Kidney epithelial cell (primary cell): Measurements from ENCODE around the gene DCN.

DNA sequence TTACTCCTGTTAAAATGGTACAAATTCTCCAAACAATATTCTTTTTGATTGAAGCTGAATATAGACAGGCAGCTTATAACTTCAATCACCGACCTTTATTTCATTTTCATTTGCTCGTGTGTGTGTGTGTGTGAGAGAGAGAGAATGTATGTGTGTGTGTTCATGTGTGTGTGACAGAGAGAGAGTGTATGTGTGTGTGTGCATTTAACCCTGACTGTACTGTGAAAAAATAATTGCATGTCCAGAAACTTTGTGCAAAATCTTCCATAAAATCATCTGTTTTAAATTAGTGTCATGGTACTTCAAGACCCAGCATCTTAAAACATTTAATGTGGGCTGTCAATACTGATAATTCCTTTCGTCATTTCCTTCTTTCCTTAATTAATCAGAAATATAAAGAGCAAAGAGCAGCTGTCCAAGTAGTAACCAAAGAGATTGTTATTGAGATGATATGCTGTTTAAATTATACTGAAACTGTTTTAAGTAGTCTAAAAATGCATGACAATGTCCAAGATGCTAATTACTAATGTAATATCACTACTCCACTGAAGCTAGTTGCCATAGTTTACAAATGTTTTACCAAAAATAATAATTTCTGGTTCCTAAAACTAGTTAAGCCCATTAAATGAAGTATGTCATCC is 1.5 kb downstream of the DCN start:
- RAMPAGE, long total RNA: no peak
- RRBS: no CpG with 5 or more reads among the region's 3 CpGs

- RAMPAGE, long total RNA: no peak
- RRBS: no CpG with 5 or more reads among the region's 6 CpGs
These were observed at the start of gene DCN for GRCh38 chr12:91182490-91183340. Gene DCN, minus strand, starts transcription at chr12:91182817.

DNA sequence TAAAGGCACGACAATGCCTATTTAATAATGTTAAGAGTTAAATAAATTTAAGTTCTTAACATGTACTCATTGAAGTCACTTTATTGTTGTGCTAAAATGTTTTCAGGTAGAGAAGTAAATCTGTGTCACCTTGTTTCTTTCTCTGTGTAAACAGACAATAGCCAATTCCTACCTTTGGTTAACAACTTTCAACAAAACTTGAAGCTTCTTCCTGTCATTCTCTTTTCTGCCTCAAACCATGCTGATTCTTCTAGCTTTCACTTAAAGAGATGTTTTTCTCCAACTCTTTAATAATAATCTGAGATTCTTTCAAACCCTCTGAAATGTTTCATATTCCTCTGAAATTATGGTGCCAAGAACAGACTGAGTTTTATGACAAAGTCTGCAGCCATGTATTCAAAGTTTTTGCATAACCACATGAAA is 59.0 kb upstream of the DCN start:
- RAMPAGE, long total RNA: no peak
- RRBS: no CpG with 5 or more reads among the region's 1 CpG

DNA sequence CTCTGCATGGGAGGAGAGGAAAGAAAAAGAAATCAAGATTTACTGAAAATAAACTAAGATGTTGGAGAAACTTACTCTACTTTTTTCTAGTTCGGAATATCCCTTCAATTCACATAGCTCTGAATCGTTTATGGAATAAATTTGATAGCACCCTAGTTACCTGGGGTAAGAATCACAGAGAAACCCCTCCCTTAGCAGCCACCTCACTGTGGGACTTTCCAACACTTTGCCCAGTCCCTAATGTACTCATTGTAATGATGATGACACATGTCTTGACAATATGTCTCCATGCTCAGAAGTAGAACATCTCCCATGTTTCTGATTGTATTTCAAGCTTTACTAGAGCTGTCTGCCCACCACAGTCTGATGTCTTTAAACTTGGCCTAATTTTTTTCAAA is 267.8 kb downstream of the BTG1 start:
- RAMPAGE, long total RNA: no peak
- RRBS: no CpG with 5 or more reads among the region's 2 CpGs

DNA sequence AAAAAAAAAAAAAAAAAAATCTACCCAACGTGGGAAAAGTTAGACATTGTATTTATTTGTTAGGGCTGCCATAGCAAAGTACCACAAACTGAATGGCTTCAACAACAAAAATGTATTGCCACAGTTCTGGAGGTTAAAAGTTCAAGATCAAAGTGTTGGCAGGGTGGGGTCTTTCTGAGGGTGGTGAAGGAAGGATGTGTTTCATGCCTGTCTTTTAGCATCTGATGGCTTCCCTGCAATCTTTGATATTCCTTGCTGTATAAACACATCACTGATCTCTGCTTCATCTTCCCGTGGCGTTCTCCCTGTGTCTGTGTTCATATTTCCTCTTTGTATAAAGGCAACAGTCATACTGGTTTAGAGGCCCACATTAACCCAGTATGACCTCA is 167.6 kb downstream of the BTG1 start:
- RAMPAGE, long total RNA: no peak
- RRBS: no CpG with 5 or more reads among the region's 3 CpGs

- RAMPAGE, long total RNA: no peak
- RRBS: no CpG with 5 or more reads among the region's 5 CpGs
These were observed 93.6 kb downstream of the BTG1 start for GRCh38 chr12:92051912-92052586.

DNA sequence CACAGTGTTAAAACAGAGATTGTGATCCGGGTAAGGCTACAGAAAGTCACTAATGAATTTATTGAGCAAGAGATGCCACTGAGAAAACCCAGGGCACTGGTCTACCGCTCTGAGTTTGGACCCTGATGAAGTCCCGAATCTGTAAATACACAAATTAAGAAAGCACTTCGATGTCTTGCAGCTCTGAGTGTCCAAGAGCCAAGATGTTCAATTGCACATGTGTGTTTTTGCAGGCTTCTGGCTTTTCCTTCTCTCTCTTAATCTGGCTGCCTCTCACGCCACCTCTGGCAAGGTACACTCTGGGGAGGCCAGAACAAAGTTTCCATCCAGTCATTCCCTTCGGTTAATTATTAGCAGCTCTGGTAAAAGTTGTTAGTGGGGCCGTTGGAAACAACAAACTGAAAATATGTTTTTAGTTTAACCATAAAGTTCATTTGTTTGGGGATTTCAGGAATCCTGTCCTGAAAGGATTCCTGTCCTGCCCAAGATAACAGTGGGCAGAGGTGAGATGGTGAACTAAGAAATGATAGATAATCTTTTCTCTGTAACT is 75.4 kb downstream of the BTG1 start:
- RAMPAGE, long total RNA: no peak
- RRBS: no CpG with 5 or more reads among the region's 7 CpGs

GRCh38 chr12:92088810-92089120 is 56.9 kb downstream of the BTG1 start:
- RAMPAGE, long total RNA: no peak
- RRBS: no CpG with 5 or more reads among the region's 2 CpGs

DNA sequence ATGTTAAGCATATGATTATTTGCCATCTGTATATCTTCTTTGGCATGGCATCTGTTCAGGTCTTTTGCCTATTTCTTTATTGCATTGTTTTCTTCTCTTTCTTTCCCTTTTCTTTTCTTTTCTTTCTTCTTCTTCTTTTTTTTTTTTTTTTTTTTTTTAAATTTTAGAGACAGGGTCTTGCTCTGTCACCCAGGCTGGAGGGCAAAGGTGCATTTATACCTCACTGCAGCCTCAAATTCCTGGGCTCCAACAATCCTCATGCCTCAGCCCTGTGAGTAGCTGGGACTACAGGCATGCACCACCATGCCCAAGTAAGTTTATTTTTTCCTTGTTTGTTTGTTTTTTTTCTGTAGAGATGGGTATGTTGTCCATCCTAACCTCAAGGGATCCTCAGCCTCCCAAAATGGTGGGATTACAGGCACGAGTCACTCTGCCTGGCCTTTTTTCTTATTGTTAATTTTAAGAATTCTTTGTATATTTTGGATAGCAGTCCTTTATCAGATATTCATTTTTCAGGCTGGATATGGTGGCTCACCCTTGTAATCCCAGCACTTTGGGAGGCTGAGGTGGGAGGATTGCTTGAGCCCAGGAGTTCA is 51.7 kb downstream of the BTG1 start:
- RAMPAGE, long total RNA: no peak
- RRBS: no CpG with 5 or more reads among the region's 1 CpG

DNA sequence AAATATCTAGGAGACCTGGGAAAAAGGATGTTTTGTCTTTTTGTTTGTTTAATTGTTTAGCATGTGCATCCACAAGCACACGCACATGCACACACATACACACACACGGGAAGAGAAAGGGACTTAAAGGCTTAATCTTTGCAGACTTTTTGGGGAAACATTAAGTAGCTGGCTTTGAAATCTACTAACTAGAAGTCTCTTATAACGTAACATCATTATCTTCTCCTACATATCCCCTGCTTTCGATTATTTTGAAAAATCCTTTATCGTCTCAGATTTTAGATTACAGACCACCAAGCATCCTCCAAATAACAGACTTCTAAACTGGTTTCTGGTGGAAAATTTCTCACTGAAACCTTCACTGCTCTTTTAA is 37.5 kb downstream of the BTG1 start:
- RAMPAGE, long total RNA: no peak
- RRBS: no CpG with 5 or more reads among the region's 5 CpGs

DNA sequence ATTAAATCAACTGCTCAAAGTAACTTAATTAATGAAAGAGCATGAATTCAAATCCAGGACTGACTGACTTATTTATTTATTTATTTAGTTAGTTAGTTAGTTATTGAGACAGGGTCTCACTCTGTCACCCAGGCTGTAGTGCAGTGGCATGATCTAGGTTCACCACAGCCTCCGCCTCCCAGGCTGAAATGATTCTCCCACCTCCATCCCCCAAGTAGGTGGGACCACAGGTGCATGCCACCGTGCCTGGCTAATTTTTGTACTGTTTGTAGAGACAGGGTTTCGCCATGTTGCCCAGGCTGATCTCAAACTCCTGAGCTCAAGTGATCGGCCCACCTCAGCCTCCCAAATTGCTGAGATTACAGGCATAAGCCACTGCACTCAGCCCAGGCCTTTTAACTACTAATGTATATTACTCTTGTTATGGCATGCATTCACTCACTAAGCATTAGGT is 36.0 kb downstream of the BTG1 start:
- RAMPAGE, long total RNA: no peak
- RRBS: no CpG with 5 or more reads among the region's 4 CpGs

- RAMPAGE, long total RNA: no peak
- RRBS: no CpG with 5 or more reads among the region's 5 CpGs
These were observed 28.9 kb downstream of the BTG1 start for GRCh38 chr12:92116535-92117372.

DNA sequence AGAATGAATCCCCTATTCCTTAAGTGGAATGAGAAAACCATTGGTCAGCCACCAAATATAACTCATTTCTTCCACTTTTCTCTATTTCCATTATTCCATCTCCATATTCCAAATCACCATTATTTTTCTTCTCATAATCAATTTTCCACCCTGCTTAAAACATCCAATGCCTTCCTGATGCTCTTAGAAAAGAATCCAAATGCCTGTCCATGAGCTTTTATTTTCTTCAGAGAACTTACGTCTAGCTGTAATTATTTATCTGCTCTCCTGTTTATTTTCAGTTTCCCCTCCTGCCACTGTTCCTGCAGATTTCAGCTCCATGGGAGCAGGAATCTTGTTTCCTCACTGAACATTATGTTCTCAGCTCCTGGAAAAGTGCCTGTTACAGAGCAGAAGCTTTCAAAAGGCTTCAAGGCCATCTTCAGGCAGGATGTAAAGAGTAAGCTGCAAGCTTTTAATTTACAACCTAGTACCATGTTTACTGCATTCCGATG is 98.3 kb upstream of the BTG1 start:
- RAMPAGE, long total RNA: no peak
- RRBS: no CpG with 5 or more reads among the region's 2 CpGs

DNA sequence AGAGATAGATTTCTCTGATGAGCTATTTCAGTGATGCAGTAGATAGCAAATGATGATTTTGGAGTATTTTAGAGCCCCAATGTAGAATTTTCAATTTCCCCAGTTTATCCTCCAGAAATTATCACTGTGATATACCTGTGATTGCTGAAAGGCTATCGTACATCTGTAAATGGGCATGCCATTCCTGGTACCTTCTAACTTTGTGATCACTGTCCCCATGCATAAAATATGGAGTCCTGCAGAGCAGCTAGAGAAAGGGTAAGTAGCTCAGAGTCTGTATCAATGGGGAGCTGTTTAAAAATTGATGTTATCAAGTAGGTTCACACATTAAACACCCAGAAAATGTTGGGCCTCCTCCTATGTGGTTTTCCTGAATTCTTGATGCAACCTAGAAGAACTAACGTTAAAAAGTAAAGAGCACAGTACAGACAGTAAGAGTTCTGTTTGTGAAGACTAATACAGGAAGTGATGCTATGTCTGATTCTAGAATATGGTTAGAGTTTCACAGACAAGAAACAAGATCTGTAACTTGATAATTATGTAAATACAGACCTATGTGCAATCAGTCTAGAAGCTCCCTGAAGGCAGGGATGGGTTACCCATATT is 214.7 kb upstream of the BTG1 start:
- RAMPAGE, long total RNA: no peak
- RRBS: no CpG with 5 or more reads among the region's 2 CpGs

- RAMPAGE, long total RNA: no peak
- RRBS: no CpG with 5 or more reads among the region's 18 CpGs
These were observed 217.9 kb upstream of the BTG1 start for GRCh38 chr12:92363163-92364397.

- RAMPAGE, long total RNA: no peak
- RRBS: no CpG with 5 or more reads among the region's 9 CpGs
These were observed 237.8 kb upstream of the PLEKHG7 start for GRCh38 chr12:92464707-92465760.

DNA sequence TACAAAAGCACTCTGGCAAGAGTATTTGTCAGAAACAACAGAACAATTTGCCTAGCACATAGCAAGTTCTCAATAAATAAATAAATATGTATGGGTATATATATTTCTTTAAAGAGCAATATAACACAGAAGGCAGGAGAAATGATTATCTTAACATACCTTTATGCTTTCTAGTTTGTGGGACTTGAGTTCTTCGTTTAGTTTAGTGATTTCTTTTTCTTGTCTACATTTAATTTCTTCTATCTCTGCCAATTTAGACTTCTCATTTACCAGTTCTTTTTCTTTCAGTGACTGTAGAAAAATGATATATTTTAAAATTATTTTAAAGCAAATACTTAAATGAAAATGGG is 77.3 kb downstream of the PLEKHG7 start:
- RAMPAGE, long total RNA: no peak
- RRBS: no CpG with 5 or more reads among the region's 1 CpG

GRCh38 chr12:92784790-92785344 is 82.1 kb downstream of the PLEKHG7 start:
- RAMPAGE, long total RNA: no peak
- RRBS: no CpG with 5 or more reads among the region's 1 CpG

DNA sequence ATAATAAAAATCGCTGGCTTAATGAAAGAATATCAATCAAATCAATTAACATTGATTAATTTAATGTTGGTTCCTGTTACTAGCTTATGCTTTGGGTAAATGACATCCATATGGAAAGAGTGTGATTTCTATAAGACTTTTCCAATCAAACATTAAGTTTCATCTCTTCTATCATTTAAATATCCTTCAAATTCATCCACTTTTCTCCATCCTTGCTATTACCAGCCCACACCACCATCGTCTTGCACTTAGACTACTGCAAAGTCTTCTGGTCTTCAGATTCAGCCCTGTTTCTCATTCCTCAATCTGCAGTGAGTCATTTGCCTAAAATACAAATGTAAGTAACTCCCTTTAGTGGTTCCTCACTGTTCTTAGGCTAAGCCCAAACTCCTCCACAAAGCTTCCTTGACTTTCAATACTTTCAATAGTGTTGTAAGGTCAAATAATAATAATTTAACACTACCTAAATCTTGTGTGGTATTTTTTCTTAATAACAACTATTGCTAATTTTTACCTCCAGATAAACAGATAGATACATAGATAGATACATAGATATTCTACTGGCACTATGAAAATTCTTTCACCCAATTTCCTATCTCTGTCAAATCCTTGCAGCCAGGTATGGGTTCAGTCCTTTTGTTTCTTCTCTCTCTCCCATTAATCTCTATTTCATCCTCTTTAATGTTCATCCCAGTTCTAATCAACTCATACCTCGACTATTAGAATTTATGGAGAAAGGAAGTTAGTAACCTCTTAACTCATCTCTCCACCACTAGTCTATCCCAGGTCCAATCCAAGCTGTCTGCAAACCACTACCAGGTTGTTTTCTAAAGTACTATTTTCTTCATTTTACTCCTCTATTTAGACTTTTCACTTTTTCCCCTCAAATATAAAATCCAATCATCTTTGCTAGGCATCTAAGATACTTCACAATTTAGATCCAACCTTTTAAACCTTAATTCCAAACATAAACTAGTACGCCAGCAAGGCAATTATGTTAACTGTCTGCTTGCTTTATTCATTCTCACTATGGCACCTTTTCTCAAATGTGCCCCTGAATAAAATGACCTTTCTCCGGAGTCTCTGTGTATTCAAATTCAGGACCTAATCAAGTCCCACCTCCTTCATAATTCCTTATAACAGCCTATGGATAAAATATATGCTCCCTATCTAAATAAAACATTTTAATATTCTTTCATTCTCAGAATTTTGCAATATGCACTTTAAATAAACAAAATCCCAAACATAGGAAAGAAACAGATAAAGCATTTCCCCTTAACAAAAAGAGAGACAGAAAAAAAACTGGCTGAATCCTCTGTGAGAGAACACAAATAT is 83.6 kb downstream of the PLEKHG7 start:
- RAMPAGE, long total RNA: no peak
- RRBS: no CpG with 5 or more reads among the region's 5 CpGs

- RAMPAGE, long total RNA: no peak
- RRBS: no CpG with 5 or more reads among the region's 3 CpGs
These were observed 96.2 kb downstream of the PLEKHG7 start for GRCh38 chr12:92798749-92799547.